Progenitor cell of endocrine pancreas (in vitro differentiated cells): ENCODE measurements around the gene DICER1.

GRCh38 chr14:93286288-93286824 is 46.5 kb downstream of the BTBD7 start:
- PRO-cap = no peak

- PRO-cap = no peak
Observed at GRCh38 chr14:93480855-93481416, 50.2 kb downstream of the UNC79 start.

DNA sequence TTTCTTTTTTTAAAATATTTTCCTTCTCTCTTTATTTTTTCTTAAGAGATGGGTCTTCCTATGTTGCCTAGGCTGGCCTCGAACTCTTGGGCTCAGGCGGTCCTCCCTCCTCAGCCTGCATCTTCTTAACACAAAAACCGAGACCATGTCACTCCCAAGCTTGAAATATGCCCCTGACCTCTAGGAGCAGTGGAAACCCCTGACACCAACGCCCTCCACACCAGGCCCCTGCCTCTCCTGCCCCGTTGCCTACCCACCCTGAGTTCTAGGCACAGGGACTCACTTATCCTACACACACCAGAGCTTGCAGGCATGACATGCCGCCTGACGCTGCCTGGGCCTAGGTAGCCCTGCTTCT is 15.3 kb downstream of the OTUB2 start:
- PRO-cap = no peak

DNA sequence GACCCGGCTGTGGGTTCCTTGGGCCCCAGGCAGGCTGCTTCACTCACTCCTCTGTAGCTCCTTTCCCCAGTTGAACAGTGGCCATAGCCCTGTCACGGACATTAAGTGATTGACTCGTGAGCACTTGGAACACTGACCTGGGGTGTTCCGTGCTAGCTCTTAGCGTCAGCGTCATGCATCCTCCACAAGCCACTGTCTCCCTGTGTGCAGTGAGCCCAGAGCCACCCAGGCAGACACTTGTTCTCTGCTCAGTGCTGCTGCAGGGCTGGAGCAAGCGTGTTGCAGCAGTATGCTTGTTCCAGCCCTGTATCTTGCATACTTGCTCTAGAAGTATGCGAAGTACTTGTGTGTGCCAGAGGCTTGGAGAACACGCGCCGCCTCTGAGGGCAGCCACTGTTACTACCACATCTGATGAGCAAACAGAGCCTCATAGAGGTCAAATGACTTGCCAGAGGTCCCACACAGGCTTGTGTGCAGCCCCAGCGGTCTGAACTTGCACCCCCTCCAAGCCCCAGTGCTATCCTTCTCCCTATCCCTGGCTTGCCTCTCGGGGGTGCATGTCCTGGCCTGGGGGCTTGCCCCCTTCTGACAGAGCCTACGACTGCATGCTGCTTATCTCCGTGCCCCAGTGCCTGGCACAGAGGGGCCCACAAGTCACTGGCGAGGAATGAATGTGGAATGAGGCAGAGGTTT is 15.8 kb downstream of the OTUB2 start:
- PRO-cap = no peak

DNA sequence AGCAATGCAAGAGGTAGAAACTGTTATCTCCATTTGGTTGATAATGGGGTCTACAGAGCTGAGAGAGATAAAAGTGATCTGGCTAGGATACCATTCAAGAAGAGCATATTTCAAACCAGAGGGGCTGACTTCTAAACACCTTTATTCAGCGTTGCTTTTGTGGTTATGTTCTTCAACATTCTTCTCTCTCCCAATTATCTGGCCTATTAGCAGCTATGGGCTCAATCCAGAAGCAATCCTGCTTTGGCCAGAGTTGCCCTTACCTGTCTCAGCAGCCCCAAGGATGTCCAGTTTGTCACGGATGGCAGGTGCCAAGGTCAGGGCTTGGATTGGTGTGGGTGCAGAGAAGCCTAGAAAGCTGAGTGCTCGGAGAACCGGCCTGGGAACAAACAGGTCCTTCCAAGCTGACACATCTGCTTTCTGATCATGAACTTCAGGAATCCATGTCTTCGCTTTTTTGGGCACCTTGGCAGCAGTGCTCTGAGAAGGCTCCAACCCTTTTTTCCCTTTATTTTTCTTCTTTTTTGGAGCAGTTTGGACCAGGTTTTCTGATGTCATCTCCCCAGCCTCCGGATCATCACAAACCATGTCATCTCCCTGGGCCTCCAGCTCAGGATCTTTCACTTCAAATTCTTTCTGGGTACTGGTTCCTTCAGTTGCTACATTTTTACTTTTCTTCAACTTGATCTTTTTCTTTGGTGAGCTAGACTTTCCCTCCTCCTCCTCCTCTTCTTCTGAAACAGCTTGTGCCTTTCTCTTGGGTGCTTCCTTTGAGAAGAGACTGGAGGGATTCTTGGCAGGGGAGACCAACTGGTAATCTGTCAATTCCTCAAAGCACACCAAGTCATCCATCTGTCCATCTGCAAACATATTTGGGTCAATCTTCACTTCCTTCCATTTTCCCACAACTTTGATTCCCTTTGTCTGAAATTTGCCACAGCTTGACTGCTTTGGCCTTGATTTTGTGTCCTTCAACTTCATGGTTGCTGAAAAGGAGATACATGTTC is 1.9 kb downstream of the DDX24 start:
- PRO-cap = no peak

GRCh38 chr14:94174494-94175472 is 661 bp downstream of the PPP4R4 start:
- PRO-cap = bidirectional peak, plus-strand start at chr14:94174753, minus-strand start at chr14:94174654

DNA sequence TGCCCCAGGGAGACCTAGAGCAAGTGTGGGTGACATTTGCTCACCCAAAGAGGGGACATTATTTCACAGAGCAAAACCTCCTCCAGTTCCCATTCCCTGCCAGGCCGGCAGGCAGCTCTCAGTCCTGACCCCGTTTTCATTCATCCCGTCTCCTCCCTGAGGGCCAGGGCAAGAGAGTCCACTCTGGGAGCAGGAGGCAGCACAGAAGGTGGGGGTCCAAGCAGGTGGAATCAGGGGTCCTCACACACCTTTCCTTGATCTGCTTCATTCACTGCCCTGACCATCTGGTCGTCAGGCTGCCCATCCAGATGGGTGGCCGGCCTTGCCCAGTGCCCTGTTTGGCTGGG is 2.3 kb downstream of the SERPINA10 start:
- PRO-cap = no peak

DNA sequence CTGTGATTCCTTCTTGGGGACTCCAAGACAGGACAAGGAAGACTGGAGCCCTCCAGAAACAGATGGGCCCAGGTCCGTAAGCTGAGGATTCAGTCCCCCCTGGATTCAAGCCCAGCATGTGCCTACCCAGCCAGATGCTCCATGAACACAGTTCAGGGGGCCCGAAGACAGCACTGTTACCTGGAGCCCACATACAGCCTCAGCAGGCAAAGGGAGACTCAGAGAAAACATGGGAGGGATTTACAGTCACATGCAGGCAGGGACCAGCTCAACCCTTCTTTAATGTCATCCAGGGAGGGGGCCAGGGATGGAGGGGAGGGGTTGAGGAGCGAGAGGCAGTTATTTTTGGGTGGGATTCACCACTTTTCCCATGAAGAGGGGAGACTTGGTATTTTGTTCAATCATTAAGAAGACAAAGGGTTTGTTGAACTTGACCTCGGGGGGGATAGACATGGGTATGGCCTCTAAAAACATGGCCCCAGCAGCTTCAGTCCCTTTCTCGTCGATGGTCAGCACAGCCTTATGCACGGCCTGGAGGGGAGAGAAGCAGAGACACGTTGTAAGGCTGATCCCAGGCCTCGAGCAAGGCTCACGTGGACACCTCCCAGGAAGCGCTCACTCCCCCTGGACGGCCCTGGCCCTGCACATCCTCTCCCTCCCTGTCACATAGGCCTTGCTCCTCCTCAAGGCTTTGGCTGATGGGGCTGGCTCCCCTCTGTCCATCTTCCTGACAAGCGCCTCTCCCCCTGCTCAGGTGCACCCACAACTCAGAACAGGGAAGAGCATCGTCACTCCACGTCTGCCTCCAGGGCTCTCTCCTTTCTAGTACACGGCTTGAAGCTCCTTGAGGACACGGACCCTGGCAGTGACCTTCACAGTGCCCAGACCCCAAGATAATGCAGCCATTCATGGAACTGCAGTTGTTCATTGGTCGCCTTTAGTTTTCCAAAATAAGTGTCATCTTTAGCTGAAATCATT is 10.0 kb downstream of the SERPINA1 start:
- PRO-cap = no peak

DNA sequence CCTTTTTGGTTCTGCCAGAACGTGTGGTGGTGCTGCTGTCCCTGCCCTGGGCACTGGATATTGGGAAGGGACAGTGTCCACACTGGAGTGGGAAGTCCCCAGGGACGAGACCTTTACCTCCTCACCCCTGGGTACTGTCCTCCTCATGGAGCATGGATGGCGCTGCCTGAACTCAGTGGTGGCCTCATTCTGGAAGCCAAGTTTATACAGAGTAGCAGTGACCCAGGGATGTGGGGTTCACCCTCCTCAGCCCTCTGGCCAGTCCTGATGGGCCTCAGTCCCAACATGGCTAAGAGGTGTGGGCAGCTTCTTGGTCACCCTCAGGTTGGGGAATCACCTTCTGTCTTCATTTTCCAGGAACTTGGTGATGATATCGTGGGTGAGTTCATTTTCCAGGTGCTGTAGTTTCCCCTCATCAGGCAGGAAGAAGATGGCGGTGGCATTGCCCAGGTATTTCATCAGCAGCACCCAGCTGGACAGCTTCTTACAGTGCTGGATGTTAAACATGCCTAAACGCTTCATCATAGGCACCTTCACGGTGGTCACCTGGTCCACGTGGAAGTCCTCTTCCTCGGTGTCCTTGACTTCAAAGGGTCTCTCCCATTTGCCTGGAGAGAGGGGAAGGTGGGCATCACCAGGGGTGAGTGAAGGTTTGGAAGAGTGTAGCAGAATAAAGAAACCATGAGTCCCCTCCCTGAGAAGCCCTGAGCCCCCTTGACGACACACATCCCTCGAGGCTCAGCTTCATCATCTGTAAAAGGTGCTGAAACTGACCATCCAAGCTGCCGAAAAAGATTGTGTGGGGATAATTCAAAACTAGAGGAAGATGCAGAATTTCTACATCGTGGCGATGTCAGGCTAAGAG is 7.6 kb downstream of the SERPINA1 start:
- PRO-cap = no peak

- PRO-cap = no peak
Observed at GRCh38 chr14:94423440-94423720, 29.2 kb downstream of the SERPINA11 start.

- PRO-cap = no peak
Observed at GRCh38 chr14:94462973-94463412, 10.4 kb upstream of the SERPINA11 start.

GRCh38 chr14:94582964-94583356 is 1.7 kb downstream of the SERPINA5 start:
- PRO-cap = no peak

- PRO-cap = no peak
Observed at GRCh38 chr14:94618845-94619729, 6.9 kb downstream of the SERPINA3 start.

GRCh38 chr14:95155035-95155732 is 2.1 kb downstream of the DICER1 start:
- PRO-cap = no peak

DNA sequence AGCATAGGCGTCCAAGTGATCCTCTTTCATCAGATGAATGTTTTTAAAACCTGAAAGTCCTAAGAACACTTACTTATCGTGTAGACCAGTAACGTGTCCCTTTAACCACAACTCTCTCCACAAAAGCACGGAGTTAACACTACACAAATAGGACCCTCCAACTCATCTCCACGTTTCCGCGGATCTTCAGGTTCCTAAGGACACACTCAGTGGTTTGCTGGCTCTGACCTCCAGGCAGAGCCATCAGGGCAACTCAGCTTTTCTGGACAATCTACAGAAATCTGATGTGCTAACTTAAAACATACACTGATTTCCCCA is 1.1 kb downstream of the DICER1 start:
- PRO-cap = no peak

DNA sequence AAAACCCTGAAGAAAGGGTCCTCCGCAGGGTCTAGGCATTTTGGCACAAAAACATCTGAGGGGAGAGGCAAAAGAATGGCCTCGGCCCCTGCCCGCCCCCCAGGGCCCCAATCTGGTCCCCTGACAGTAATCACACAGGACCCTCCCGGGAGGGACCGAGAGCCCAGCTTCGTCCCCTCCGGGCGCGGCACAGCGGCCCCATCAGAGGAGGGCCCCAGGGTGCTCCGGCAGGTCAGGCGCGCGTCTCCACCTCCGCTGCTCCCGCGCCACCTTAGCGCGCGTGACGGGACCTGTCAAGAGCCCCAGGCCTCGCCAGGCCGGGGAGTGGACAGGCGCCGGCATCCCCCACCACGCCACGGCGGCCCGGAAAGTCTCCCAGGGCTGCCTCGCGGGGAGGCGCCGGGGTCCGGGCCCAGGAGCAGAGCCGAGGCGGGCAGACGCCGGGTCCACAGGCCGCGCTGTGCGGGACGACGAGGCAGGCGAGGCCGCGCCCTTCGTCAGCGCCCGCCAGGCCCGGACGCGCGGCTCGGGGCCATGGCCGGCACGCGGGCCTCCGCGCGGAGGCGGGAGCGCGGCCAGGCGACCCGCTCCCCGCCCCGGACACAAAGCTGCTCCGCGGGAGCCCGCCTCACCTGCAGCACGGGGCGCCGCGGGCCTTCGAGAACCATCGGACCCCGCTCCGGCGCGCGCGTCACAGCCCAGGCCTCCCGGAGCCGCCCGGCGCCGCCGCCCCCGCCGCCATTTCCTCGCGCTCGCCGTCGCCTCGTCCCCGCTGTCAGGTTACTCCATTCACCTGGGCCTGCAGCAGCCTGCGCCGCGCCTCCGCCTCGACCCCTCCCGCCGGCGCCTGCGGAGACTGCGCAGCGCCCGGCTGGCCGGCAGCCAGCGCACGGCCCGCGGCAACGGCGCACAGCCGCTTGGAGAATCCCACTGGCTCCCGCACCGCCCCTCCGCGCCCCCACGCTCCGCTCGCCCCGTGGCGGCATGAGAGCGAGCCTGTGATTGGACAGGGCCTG is at the start of gene DICER1:
Gene DICER1, minus strand, starts transcription at position 932 of the 1,016 bp plus-strand sequence.
- PRO-cap = bidirectional peak, plus-strand start at position 204 of the sequence, minus-strand start at position 134 of the sequence; bidirectional peak, plus-strand start outside the sequence, minus-strand start at position 777 of the sequence

- PRO-cap = no peak
Observed at GRCh38 chr14:95213239-95214133, 56.2 kb upstream of the DICER1 start.

DNA sequence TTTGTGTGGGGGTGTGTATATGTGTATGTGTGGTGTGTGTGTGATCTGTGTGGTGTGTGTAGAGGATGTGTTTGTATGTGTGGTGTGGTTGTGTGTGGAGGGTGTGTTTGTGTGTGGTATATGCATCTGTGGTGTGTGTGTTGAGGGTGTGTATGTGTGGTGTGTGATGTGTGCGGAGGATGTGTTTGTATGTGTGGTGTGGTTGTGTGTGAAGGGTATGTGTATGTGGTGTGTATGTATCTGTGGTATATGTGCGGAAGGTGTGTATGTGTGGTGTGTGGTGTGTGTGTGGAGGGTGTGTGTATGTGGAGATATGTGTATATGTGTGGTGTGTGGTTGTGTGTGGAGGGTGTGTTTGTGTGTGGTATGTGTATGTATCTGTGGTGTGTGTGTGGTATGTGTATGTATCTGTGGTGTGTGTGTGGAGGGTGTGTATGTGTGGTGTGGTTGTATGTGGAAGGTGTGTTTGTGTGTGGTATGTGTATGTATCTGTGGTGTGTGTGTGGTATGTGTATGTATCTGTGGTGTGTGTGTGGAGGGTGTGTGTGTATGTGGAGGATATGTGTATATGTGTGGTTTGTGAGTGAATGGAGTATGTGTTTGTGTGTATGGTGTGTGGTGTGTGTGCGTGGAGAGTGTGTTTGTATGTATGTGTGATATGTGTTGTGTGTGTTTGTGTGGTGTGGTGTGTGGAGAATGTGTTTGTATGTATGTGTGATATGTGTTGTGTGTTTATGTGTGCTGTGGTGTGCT is 61.2 kb downstream of the CLMN start:
- PRO-cap = no peak

DNA sequence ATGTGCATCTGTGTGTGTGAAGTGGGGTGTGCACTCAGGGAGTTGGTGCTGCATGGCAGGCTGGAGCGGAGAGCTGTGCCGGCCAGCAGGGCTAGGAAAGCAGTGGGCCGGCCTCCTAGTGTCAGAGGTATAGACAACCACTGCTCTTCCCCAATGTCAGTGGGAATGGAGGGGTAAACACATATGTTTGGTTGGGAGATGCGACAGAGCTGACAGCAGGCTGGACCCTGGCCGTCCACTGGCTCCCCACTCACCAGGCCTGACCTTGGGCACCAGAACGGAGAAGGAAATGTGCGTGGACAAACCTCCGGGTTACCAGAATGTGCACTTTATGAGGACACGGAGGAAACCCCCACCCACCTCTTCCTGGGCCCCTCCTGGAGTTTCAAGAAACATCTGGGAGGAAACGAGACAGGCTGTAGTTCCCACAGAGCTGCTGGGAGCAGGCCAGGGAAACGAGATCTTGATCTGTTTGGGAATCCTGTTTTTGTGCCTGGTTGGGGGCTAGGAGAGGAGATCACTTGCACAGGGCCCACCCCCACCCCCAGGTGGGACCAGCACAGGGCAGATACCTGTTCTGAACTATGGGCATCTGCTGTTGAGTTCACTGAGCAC is 60.5 kb downstream of the CLMN start:
- PRO-cap = no peak

GRCh38 chr14:95300814-95301889 is 18.6 kb downstream of the CLMN start:
- PRO-cap = no peak